M059J (cell line): ENCODE results near the genes FAM25A, SHLD2 and PAPSS2.

DNA sequence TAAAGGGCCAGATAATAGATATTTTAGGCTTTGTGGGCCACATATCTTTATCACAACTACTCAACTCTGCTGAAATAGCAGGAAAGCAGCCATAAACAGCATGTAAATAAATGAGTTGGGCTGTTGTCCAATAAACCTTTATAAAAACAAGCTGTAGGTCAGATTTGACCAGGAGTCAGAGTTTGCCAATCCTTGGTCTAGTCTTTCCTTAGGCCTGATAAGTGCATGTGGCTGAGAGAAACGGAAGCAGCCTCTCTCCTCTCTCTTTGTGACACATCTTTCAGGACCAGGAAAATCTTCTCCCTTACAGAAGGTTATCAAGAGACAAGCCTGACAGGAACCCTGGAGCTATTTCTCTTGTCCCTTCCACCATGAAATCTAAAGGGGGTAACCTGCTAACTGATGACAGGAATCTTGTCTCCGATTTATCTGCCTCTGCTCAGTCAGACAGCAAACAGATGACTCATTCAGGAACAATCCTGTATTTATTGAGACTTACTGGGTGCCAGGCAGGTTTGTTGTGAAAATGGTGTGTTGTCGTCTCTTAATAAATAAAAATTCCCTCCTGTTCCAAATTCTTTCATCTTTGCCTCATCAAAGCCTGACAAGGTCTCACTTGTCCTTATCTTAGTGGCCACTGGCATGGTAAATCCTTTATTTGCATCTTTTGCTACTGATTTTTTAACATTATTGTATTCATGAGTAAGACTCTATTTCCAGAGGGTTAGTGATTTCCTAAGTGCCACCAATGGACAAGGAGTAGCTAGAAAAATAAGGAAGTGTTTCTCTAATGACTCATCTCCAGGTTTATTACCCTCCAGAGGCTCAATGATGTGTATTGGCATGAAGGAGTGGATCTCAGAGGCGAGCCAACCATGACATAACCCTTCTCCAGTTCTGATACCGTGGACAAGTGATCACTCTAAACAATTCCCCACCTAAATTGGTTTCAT is 724.2 kb downstream of the GRID1 start:
- RAMPAGE, long total RNA, result no peak

DNA sequence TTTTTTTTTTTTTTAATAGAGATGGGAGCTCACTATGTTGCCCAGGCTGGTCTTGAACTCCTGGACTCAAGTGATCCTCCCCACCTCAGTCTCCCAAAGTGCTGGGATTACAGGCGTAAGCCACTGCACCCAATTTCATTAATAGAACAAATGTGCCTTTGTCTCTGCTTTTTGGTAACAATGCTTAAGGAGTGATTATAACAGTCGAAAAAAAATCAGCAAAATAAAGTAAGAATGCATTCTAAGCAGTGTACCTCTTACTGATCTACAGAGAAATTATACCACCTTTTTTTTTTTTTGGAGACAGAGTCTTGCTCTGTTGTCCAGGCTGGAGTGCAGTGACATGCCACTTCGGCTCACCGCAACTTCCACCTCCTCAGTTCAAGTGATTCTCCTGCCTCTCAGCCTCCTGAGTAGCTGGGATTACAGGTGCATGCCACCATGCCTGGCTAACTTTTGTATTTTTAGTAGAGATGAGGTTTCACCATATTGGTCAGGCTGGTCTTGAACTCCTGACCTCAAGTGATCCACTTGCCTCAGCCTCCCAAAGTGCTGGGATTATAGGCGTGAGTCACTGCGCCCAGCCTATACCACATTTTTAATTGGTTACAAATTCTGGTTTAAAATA is 70.4 kb downstream of the WAPL start:
- RAMPAGE, long total RNA, result no peak

- RAMPAGE, long total RNA, result no peak
Observed at GRCh38 chr10:86661566-86662233, 6.6 kb upstream of the LDB3 start.

- RAMPAGE, long total RNA, result no peak
Observed at GRCh38 chr10:86730095-86730519, 26.3 kb upstream of the BMPR1A start.

- RAMPAGE, long total RNA, result no peak
Observed at GRCh38 chr10:86843347-86844011, 87.1 kb downstream of the BMPR1A start.

DNA sequence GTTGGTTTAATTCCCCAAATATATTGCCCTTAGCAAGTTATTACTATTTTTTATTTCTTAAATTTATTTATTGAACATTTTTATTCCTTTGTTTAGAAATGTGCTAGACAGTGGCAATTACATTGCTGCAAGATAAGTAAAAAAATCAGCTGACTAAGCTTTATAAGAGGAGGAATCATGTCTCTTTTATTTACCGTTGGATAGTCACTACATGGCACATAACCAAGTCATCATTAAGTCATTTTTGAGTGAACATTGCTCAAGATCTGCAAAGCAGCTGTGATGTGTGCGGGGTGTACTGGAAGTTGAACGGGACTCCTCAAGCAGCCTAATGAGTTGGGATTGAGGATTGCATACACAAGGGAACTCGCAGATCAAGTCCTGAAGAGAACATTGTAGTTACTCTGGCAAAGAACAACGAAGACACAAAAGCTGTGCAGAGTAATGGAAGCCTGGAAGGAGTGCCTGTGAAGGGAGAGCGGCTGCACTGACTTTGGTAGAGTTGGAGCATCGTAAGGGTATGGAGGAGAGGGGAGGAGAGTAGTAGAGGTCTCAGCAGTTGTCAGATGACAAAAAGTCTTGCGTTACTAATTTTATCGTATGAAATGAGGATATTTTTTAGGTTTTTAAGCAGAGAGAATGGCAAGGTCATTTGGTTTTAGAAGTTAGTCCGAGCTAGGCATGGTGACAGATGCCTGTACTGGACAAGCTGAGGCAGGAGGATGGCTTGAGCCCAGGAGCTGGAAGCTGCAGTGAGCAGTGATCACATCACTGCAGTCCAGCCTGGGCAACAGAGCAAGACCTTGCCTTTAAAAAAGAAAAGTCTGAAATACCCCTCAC is 95.1 kb downstream of the BMPR1A start:
- RAMPAGE, long total RNA, result no peak

DNA sequence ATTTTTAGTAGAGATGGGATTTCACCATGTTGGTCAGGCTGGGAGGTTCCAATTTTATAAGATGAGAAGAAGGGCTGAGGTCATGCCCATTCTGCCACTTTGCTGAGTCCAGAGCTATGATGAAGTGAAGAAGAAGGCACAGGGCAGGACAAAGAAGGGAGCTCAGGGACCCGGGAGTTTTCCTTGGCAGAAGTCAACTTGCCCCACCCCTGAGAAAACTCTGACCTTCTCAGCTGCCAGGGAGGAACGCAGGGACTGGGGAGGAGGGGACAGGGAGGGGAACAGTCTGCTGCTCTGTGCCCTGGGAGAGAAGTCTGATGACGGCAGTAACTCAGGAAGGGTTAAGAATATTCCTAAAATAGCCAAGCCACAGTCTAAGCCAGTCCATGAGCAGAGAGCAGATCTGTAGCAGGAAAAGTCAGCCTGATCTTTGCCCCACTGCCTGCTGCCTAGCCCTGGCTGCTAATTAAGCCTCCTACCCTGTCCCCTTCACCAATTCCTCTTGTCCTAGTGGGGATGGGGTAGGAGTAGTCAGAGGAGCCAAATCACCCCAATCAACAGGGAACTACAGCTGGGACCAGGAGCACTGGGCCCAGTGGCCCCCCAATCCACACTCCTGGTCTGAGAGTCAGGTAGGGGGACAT is 11.8 kb downstream of the ADIRF start:
- RAMPAGE, long total RNA, result no peak

DNA sequence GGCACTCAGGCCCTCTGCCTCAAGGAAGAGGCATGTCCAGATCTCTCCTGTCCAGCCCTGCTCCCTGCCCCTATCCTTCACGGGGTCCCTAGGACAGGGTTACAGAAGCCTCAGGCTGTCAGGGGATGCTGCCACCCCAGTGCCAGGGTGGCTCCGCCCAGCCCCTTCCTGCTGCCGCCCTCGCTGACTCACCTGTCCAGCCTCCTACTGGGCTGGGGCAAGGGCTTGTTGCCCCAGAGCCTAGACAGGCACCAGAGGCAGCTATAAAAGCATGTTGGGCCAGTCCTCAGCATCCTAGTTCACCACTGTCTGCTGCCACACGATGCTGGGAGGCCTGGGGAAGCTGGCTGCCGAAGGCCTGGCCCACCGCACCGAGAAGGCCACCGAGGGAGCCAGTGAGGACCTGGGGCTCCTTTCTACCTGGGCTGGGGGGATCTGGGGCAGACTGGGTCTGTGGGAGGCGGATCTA is at the start of gene FAM25A:
FAM25A (plus strand) TSS at position 292 of the 469 bp plus-strand sequence.
- RAMPAGE, long total RNA, result no peak

DNA sequence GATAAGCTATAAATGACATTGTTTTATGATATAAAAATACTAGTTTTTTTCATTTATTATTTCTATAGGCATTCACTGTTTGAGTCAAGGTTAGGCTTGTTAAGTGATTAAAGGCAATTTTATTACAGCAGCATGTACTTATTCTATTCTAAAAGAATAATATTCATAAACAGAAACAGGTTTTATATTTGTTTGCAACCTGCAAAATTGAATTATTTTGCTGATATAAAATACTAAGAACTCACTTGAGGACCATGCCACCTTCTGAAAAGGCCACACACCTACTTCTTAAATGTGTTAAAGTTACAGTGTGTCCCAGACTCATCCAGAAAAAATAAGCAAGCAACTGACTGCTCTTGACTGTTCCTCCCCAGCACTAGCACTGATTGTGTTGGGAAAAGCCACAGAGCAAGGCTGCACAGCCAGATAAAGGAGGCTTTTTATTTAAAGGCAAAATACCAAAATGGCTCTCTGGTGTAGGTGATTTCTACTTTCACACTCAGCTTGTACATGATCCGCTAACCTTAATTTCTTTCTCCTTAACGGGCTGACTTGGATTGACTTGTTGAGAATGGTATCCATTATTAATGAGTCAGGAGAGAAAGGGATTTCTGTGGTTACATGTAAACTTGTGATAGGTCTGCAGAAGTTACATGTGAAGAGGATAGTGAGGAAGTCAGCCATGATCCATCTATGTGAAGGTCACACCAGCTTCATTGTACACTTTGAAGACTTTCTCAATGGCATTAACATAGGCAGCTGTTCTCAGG is 31.2 kb downstream of the FAM25A start:
- RAMPAGE, long total RNA, result no peak

DNA sequence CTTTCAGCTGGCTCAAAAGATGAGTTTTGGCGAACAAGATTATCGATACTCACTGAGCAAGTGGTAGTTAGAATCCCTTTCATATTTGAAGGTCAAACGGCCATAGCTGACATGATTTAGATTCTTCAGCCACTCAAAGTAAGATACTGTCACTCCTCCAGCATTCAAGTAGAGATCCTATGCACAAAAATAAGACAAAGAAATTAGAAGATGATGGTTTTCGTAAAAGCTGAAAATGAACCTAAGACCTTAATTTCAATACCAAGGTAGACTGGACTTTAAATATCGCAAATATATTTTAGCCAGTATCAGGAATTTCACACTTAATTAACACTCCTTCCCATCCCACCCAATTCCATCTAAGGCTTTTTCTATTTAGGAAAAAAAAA is 35.6 kb downstream of the GLUD1 start:
- RAMPAGE, long total RNA, result no peak

DNA sequence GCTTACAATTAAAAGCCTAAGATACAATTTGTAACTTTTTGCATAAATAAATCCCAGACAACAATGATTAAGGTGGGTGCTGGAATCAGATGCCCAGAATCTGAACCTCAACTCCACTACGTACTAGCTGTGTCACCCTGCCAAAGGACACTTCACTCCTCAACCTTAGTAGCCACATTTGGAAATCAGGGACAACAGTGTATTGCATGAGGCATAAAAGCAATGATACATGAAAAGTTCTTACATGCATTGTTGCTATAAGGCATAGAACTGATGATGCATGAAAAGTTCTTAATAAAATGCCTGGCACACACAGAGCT is 5.5 kb downstream of the GLUD1 start:
- RAMPAGE, long total RNA, result no peak

DNA sequence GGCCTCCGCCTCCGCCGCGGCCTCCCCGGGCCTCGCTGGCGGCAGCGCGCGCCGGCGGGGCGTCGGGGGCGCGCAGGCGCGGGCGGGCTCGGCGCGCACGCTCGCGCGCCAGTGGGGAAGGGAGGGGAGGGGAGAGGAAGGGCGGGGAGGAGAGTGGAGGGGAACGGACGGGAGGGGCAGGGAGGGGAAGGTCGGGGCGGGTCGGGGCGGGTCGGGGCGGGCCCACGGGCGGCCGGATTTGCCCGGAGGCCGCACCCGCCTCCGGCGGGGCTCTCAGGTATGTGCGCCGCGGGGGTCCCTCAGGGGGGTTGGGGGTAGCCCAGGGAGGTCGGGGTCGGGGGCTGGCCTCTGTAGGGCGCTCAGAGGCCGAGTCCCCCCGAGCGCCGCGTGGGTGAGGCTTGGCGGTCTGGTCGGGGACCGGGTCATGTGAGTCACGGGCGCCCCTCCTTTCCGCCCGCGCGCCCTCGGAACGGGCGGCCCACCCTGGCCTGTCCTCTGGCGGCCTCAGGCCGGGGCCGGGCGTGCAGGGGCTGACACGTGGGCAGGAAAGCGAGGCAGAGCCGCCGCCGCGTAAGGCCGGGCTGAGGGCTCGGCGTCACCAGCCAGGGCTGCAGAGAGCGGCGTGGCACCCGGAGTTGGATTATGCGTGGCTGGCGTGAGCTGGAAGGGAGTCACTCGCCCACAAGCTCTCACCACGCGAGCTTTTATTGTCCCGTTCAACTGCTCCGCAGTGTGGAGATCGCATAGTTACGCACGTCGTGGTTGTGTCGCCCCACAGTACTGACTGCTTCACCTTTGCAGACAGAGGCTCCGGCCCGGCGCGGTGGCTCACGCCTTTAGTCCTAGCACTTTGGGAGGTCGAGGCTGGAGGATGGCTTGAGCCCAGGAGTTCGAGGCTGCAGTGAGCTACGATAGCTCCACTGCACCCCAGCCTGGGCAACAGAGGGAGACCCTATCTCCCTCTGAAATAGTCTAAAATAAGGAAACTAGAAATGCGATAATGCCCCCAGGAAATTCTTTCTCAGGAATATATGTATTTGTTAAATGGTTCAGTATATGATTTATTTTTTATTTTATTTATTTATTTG is at the start of gene SHLD2:
SHLD2 (plus strand) TSS at position 235 of the 1,088 bp plus-strand sequence.
- RAMPAGE, long total RNA, result no peak

GRCh38 chr10:87211834-87212317 is 13.4 kb upstream of the NUTM2A start:
- RAMPAGE, long total RNA, result no peak

DNA sequence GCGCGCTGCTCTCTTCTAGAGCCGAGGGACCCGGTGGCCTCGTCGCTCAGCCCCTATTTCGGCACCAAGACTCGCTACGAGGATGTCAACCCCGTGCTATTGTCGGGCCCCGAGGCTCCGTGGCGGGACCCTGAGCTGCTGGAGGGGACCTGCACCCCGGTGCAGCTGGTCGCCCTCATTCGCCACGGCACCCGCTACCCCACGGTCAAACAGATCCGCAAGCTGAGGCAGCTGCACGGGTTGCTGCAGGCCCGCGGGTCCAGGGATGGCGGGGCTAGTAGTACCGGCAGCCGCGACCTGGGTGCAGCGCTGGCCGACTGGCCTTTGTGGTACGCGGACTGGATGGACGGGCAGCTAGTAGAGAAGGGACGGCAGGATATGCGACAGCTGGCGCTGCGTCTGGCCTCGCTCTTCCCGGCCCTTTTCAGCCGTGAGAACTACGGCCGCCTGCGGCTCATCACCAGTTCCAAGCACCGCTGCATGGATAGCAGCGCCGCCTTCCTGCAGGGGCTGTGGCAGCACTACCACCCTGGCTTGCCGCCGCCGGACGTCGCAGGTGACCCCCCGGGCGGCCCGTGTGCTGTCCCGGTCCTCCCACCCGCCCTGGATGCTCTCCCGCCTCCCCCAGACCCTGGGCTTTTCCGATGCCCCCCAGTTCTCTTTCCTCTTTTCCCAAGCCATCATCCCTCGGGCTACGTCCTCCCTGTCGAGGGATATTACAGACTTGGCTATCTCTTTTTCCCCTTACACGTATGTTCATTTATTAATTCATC is 490 bp downstream of the MINPP1 start:
- RAMPAGE, long total RNA, result no peak

DNA sequence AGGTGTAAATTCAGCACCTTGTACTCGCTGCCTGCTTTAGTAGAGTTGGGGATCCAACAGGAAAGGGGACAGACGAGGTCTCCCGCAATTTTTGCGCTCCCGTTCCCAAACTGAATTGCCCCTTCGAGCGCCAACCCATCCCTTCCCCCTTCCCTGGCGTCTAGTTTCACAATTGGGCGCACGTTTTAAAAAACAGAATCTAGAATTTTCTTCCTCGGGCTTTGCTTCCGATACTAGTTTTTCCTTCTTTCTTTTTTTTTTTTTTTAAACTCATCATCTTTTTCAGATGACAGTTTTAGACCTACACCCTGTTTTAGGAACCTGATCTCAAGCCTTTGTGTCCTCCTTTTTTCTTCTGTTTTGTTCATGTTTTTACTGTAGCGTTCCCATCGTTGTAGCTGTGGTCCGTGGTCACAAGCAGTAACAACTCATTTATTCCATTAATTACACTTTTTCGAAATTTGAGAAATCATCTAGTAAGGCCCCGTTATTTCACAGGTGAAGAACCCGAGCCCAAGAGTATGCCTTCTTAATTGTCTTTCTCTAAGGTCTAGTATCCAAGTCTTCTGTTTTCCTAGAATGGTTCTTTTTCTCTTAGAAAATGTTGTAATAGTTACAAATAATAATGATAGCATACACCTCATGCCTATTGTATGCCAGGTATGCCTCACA is 1.2 kb downstream of the MINPP1 start:
- RAMPAGE, long total RNA, result no peak

GRCh38 chr10:87659423-87660084 is at the start of gene PAPSS2:
Gene PAPSS2 (plus strand): TSS chr10:87659878.
- RAMPAGE, long total RNA, result no peak

DNA sequence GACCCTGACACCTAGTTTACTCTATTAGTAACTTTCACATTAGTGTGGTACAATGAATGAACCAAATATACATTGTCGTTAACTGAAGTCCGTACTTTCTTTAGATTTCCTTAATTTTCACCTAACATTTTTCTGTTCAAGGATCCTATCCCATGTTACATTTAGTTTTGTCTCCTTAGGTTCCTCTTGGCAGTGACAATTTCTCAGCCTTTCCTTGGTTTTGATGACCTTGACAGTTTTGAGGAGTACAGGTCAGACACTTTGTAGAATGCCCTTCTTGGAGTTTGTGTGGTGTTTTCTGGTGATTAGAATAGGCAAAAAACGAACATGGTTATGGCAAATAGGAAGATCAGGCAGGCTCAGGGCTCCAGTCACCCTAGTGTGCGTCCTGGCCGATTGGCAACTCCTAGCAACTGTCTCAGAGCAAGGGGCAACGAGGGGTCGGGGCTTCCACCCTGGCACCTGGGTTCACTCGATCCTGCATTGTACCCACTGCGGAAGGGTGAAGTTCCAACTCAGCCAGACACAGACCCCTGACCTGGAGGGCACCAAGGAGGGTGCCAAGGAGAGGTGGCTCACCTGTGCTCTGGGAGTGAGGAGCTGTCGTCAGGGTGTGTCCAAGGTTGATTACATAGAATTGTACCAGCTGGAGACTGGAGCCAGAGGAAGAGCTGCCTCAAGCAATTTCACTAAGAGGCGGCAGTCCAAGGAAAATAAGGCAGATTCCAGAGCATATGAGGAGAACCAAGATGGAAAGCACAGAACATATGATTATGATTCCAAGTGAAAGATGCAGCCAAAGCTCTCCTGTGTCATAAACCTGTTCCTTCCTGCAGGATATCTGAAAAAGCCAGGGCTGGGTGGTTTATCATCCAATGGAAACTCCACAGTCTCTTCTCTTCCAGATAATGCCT is 37.5 kb downstream of the PAPSS2 start:
- RAMPAGE, long total RNA, result no peak

GRCh38 chr10:87732914-87733445 is 73.3 kb downstream of the PAPSS2 start:
- RAMPAGE, long total RNA, result no peak

DNA sequence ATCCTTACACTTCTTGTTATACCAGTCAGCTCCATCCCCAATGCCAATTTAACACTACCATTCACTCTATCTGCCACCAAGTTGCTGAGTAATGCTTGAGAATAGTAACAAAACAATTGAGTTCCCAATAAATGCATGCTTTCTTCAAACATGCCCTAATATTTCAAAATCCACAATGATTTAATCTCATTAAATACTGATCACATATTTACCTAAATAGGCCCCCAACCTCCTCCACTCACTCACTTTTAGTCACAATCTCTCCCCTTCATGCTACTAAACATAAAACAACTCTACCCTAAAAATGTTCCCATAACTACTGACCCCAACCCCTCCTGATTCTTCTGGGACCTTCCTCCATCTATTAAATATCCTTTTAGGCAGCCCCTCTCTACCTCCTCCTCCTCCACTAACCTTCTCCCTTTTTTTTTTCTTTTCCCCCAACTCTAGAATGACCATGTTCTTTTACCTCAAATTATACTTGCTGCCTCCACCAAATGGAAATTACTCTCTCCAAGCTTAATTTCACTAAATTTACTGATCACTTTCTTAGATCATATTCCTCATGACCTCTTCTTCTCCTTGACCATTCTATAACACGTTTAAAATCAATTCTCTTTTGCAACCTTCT is 12.6 kb downstream of the ATAD1 start:
- RAMPAGE, long total RNA, result no peak

- RAMPAGE, long total RNA, result no peak
Observed at GRCh38 chr10:88227411-88228121, 355.6 kb downstream of the RNLS start.